ENCODE measurements around a stretch of chr4.

- PRO-cap = no peak
Observed at GRCh38 chr4:83281392-83282119, 3.0 kb downstream of the COQ2 start.

GRCh38 chr4:83320360-83321142 lies 14.1 kb downstream of the HPSE start:
- PRO-cap = no peak

- PRO-cap = no peak
Observed at GRCh38 chr4:84582198-84582807, 624 bp upstream of the CDS1 start.

- PRO-cap = no peak
Observed at GRCh38 chr4:84683203-84683843, 100.4 kb downstream of the CDS1 start.

GRCh38 chr4:84734837-84735214 lies 151.9 kb downstream of the CDS1 start:
- PRO-cap = no peak

DNA sequence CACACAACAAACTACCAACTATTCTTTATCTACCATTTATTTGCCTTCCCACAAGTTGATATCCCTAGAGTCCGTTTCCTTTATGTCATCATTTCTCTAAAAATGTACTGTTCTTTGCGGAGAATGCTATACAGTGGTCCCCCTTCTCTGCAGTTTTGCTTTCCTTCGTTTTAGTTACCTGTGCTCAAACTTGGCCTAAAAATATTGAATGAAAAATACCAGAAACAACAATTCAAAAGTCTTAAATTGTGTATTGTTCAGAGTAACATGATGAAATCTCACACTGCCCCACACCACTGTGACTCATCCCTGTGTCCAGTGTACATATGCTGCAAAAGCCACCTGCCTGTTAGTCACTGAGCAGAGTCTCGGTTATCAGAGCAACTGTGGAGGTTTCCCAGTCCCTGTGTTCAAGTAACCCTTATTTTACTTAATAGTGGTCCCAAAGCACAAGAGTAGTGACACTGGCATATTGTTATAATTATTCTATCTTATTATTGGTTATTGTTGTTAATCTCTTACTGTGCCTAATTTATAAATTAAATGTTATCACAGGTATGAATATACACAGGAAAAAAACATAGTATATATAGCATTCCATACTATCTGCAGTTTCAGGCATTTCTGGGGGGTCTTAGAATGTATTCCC lies 152.1 kb downstream of the WDFY3 start:
- PRO-cap = no peak

- PRO-cap = no peak
Observed at GRCh38 chr4:85477319-85478009, 2.5 kb downstream of the ARHGAP24 start.

GRCh38 chr4:85498218-85498762 lies 23.3 kb downstream of the ARHGAP24 start:
- PRO-cap = unidirectional peak, minus-strand start at chr4:85498537

DNA sequence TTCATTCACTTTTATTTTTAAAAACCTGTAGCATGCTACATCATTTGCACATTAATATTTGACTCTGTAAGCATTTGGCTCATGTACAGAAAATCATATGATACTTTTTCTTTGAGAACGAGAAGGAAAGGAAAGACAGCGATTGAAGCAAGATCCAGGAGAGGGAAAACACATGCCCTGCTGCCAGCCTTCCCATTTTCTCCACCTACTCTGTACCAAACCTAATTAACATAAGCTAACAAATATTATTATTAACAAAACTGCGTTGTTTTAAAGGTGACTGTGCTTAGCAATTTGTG lies 287.2 kb downstream of the ARHGAP24 start:
- PRO-cap = no peak

GRCh38 chr4:86302154-86302644 lies 57.7 kb downstream of the MAPK10 start:
- PRO-cap = no peak

DNA sequence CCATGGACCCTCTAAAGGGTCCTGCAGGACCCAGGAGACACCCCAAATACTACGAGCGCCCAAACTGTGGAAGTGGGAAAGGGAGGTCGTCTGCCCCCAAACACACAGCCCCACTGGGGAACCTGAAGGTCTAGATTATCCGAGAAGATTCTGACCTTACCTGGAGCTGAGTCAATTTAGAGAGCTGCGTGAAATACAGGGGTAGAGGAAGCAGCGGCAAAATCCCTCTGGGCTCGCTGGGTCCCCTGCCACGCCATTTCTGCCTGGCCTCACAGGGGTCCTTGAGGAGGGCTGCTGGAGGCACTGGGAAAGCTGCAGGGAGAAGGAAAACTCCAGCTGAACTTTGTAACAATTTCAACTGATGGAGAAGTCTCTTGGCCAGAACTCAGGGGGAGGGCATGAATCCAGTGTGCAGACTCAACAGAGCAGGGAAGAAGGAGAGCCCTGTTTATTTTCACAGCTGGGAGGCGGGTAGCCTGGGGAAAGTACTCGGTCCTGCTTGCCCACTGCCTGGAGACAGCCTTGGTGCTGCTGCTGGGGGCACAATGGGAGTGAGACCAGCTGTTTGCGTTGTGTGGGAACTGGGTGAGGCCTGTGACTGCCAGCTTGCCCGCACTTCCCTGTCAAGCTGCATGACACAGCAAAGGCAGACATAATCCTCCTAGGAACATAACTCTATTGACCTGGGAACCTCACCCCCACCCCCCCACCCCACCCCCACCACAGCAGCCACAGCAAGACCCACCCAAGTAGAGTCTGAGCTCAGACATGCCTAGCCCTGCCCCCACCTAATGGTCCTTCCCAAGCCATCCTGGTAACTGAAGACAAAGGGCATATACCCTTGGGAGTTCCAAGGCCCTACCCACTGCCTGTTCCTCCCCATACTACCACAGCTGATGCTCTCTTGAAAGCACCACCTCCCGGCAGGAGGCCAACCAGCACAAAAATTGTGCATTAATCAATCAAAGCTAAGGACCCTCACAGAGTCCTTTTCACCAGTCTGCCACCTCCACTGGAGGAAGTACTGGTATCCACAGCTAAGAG lies 93.3 kb upstream of the MAPK10 start:
- PRO-cap = no peak

DNA sequence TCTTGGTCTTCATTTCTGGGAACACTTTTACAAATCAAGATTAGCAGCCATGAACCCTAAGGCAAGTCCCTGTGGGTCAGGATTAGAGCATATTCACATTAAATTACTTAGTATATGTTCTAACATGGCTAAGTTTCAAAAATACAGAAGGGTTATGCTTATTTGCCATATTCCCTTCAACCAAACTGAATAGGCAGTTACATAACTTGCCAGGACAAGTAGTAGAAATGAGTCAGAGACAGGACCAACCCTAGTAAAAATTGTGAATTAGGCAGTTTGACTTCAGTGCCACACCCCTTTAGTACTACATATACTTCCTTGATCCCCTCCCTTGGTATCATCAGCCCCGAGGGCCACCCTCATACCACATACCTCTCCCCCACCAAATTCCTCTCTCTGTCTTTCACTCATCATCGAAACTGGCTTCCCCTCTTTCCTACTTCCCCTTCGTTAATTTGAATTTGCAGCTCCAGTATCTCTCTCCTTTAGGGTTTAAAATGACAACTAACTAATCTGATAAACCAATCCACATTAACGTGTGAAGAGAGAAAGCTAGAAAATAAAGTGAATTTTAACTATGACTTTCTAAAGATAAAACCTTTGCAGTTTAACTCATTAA lies 8.0 kb upstream of the PTPN13 start:
- PRO-cap = no peak

- PRO-cap = no peak
Observed at GRCh38 chr4:86595495-86595908, 1.4 kb downstream of the PTPN13 start.

DNA sequence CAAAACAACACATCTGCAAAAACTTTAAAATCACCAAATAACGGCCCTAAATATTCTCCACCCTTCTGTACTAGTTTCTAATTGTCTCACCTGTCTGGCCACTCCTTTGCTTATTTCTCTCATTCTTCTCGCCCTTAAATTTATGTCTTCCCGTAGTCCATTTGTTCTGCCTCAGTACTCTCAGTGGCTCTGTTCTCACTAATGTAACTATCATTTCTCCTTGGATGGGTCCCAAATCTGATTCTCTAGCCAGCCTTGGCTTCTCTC lies 4.2 kb upstream of the C4orf36 start:
- PRO-cap = no peak

DNA sequence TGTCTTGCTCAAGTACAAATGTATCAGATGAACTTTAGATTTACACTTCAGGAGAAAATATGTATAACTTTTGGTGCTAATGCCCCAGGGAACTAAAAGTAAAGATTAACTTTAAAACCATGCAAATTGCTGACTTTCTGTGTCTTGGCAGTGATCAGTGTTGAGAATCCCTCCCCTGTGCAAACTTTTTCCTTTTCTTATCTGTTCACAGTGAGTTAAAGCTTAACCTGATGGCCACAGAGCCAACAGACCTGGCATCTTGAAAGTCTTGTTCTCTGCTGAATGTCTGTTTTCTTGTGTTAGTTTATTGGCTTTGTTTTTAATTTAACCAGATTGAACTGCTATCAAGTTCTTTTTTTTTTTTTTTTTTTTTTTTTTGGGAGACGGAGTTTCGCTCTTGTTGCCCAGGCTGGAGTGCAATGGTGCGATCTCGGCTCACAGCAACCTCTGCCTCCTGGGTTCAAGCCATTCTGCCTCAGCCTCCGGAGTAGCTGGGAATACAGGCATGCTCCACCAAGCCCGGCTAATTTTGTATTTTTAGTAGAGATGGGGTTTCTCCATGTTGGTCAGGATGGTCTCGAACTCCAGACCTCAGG lies 78.0 kb downstream of the AFF1 start:
- PRO-cap = no peak

DNA sequence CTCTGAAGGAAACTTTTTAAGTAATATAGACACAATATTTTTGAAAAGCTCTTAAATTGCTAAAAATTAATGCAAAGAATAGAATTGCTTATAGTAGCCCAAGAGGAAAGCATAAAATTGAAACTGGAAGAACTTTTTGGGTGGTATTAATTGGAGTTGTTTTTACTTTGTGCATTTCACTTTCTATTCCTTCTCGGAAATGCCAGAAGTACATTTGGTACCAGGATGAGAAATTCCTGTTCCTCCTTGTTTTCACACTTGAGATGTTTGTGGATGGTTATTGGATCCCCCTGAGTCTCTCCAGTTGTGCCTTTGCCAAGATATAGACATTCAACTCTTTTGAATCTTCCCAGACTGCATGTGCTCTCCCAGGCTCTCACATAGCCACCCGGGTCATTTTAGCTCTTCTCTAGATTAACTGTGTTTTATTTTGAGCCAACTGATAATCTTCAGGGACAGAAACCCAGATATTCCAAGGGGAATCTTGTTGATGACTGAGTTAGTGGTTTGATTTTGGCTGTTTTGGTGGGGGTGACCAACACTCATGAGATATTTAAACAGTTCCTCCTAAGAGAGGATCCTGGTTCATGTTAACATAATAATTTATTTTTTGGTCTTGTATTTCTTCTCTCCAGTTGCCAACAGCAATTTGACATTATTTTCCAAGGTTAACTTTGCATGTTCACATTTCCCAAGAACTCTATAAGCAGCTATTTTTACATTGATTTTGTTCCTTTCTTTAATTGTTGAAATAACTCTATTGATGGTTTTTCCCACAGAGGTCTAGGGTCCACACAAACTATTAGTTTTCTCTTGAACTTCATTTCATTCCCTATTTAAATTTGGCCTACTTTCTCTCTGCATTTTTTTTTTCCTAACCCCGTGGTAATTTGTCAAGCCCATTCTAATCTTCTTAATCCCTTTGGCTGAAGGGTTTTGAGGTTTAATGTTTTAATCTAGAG lies 120.7 kb downstream of the AFF1 start:
- PRO-cap = no peak

GRCh38 chr4:87119667-87120346 lies 100.6 kb downstream of the KLHL8 start:
- PRO-cap = no peak

DNA sequence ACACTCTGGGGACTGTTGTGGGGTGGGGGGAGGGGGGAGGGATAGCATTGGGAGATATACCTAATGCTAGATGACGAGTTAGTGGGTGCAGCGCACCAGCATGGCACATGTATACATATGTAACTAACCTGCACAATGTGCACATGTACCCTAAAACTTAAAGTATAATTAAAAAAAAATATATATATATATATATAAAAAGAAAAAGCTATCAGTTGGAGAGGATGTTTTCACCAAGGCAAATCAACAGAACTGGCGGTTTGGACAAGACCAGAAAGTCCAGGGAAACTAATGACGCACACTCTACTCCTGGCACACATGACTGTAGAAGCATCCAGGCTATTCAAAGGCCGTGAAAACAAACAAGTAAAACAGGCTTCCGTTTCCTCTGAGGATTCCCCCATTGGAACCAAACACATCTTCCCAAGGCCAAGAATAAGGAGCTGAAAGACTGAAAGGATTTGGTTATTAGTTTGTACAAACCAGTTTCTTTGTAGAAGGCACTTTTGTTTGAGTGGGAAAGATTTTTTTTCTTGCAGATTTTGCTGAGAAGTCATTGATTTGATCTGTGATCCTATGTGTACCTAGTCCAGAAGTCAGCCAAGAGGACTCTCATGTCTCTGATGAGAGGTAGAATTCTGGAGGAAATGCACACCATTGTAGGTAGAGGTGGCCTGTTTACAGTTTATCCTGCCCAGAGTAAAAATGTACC lies 66.3 kb downstream of the DMP1 start:
- PRO-cap = no peak

- PRO-cap = no peak
Observed at GRCh38 chr4:87911216-87911822, 64.2 kb upstream of the SPP1 start.

- PRO-cap = bidirectional peak, plus-strand start at chr4:88007854, minus-strand start at chr4:88007894; unidirectional peak, minus-strand start at chr4:88008287; unidirectional peak, minus-strand start at chr4:88008431
Observed at GRCh38 chr4:88007820-88008678, 614 bp downstream of the PKD2 start.

Data from ReNcell CX (cell line).